Mononuclear cell (primary cell): ENCODE measurements around the genes CDK5R2, CFAP65 and TUBA4A.

DNA sequence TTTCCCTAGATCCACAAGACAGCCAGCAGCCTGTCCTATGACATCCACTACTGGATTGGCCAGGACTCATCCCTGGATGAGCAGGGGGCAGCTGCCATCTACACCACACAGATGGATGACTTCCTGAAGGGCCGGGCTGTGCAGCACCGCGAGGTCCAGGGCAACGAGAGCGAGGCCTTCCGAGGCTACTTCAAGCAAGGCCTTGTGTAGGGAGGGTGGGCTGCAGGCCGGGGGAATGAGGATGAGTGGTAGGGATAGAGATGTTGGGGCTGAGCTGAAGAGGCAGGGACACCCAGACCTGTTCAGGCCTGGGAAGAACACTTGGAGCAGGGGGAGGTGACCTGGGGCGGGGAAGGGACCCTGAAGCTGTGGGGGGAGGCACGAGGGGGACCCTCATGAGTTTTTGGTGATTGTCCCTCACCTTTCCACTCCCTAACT, 6.7 kb downstream of the VIL1 start:
- RRBS, result 80% methylated on average over 4 of the region's 9 CpGs

DNA sequence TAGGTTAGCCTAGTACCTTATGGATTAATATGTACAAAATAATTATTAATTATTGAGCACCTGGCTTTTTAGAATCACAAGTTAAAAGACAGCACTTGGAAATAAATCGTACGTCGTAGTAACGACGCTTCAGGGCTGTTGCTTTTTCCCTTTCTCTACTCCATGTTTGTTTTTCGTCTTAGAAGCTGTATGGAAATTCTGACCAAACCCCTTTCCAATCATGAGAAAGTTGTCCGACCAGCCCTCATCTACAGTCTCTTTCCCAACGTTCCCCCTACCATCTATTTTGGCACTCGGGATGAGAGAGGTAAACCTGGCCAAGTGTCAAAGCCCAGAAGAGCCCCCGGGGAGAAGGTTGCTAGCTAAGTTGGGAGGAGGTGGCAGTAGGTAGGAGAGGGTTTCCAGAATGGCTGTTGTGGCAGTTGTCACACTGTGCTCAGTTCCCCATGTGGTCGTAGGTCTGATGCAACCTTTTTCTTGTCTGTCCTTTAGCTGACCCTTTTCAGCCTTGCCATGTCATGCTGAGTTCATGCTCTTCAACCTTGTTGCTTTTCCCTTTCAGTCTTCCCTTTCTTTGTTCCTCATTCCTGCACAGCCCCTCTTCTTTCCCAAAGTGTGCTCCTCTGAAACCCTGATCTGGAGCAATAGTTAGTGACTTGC, 34.4 kb downstream of the TTLL4 start:
- RRBS, result no CpG with 5 or more reads among the region's 11 CpGs

- RRBS, result no CpG with 5 or more reads among the region's 7 CpGs
These were observed 27.8 kb upstream of the CYP27A1 start for GRCh38 chr2:218754003-218754751.

GRCh38 chr2:218757857-218758373, 24.0 kb upstream of the CYP27A1 start:
- RRBS, result no CpG with 5 or more reads among the region's 5 CpGs

GRCh38 chr2:218806295-218806806, 24.4 kb downstream of the CYP27A1 start:
- RRBS, result no CpG with 5 or more reads among the region's 9 CpGs

- RRBS, result 2% methylated on average over 14 of the region's 70 CpGs
These were observed at the start of gene CDK5R2 for GRCh38 chr2:218959315-218960076. Gene CDK5R2, plus strand, starts transcription at chr2:218959666.

DNA sequence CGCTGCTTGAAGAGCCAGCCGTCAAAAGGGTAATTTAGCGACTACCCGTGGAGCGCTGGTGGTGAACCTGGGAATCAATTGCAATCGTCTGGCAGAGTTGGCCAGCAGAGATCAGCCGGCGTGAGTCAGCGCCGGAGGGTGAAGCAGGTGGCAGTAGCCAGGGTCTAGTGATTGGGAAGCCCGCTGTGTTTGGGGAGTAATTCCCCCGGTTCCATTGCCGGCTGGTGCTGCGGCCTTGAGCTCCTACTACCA, 1.4 kb downstream of the FEV start:
- RRBS, result 10% methylated on average over 3 of the region's 14 CpGs

GRCh38 chr2:218984053-218984843, 736 bp downstream of the FEV start:
- RRBS, result 6% methylated on average over 27 of the region's 53 CpGs

DNA sequence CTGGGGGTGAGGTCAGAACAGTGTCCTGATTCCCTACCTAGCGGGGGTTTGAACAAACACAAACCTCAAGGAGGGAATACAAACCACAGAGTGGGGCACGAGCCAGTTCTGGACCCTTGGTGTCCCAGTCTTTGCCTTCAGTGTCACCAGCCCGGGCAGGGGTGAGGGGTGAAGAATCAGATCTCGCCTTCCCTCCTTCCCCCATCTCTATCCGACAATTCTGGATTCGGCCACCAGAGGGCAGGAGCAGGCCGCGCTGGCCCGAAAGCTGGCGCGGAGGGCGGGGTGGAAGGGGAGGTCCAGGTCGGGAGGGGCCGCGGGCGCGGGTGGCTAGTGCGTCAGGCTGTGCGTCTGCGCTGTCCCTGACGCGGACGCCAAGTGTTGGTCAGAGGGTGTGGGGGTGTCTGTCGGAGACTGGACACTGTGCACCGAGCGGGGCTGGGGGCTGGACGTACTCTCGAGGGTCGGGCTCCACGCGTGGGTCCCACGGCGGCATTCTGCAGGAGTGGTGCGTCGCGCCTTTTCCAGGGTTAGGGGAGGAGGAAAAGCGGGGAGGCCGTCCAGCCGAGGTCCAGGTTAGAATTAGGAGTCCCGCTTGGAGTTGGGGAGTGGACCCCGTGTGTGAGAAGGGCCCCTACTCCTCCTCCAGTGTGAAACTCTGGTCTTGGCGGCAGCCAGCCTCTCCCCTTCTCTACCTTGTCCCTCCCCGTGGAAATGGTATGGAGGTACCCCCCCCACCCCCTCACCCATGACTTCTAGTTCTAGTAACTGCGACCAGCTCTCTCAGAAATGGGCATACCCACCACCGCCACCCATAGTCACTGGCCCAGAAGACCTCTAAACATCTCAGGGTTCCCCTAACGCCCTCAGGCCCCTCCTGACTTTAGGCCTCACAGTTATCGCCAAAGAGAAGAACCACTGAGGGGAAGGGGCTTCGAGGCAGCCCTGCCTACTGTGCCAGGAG, 3.0 kb upstream of the CRYBA2 start:
- RRBS, result no CpG with 5 or more reads among the region's 48 CpGs

DNA sequence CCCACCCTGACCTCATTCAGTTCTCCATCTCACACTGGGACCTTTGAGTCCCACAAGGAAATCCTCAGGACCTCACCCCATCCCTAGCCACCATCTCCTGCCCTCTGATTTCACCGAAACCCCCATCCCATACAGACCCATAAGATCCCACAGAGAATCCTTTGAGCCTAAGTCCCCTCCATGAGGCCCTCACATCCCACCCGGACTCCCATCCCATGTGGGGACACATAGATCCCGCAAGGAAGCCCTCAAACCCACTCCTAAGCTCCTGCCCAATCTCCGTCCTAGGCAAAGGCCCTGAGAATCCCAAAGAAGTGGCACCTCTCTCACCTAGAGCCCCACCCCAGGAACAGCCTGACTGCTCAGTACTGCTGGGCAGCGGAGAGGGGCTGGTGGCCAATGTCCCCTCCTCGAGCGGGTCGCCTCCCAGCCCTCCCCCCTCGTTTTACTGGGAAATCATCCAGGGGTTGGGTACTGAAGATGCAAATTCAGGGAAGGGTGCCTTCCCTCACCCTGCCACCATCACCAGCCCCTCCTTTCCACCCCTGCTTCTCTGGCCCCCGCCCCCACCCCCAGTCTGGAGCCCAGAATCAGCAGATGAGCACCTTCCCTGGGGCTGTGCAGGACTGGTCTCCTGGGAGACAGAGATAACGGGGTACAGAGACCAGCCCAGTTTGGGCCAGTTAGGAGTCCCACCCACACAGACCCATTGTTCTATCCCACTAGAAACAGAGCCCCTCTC, 4.2 kb upstream of the CRYBA2 start:
- RRBS, result no CpG with 5 or more reads among the region's 11 CpGs

GRCh38 chr2:219041343-219041828, at the start of gene CFAP65:
Gene CFAP65, minus strand, starts transcription at chr2:219041516.
- RRBS, result no CpG with 5 or more reads among the region's 24 CpGs

DNA sequence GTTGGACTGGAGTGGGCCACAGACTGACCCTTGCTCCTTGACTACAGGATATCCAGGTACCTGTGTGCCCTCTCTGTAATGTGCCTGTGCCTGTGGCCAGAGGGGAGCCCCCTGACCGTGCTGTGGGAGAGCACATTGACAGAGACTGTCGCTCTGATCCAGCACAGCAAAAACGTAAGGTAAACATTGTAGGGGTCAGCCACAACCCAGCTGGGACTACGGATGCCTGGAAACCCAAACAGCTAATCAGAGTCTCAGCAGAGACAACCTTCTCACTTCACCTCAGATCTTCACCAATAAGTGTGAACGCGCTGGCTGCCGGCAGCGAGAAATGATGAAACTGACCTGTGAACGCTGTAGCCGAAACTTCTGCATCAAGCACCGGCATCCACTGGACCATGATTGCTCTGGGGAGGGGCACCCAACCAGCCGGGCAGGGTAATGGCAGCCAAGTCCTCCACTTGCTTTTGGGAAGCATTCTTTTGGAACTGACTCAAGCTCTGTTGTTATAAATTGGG, 1.1 kb downstream of the ZFAND2B start:
- RRBS, result 56% methylated on average over 6 of the region's 12 CpGs

DNA sequence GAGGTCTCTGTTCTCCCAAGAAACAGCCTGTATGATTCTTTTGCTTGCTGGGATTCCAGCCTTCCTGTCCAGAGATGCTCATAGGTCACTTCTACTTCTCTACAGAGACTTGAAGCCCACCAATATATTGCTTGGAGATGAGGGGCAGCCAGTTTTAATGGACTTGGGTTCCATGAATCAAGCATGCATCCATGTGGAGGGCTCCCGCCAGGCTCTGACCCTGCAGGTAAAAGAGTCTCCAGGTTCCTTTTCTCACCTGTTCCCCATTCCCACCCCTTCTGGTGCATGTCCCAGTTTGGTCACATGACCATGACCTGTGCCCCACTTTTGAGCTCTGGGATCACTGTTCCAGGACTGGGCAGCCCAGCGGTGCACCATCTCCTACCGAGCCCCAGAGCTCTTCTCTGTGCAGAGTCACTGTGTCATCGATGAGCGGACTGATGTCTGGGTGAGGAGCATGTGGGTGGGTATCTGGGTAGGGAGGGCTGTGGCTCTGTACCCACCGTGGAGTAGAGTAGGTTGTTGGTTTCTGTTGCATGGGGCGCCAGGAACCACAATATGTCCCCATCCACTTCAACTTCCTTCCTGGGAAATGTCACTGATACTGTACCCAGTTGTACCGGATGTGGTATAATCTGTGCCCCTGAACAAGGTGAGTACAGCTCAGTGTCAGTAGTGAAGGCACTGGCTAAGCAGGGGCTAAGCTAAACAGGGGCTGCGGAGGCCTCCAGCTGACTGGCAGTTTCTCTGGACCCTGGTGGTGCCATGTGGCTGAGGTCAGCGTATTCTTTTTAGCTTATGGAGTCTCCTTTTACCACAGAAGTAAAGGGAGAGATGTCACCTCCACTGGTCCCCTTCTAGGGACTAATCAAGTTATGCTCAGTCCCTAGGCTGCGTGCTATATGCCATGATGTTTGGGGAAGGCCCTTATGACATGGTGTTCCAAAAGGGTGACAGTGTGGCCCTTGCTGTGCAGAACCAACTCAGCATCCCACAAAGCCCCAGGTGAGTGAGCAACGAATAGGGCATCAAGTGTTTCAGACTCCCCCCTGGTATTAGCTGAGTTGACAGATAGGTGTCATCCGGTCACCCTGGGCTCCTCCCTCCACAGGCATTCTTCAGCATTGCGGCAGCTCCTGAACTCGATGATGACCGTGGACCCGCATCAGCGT, 2.4 kb downstream of the STK16 start:
- RRBS, result no CpG with 5 or more reads among the region's 18 CpGs

- RRBS, result no CpG with 5 or more reads among the region's 37 CpGs
These were observed 2.5 kb upstream of the TUBA4B start for GRCh38 chr2:219250142-219251397.

- RRBS, result 2% methylated on average over 21 of the region's 83 CpGs
These were observed at the start of gene TUBA4A for GRCh38 chr2:219253756-219254867. Gene TUBA4A, minus strand, starts transcription at chr2:219253918.

DNA sequence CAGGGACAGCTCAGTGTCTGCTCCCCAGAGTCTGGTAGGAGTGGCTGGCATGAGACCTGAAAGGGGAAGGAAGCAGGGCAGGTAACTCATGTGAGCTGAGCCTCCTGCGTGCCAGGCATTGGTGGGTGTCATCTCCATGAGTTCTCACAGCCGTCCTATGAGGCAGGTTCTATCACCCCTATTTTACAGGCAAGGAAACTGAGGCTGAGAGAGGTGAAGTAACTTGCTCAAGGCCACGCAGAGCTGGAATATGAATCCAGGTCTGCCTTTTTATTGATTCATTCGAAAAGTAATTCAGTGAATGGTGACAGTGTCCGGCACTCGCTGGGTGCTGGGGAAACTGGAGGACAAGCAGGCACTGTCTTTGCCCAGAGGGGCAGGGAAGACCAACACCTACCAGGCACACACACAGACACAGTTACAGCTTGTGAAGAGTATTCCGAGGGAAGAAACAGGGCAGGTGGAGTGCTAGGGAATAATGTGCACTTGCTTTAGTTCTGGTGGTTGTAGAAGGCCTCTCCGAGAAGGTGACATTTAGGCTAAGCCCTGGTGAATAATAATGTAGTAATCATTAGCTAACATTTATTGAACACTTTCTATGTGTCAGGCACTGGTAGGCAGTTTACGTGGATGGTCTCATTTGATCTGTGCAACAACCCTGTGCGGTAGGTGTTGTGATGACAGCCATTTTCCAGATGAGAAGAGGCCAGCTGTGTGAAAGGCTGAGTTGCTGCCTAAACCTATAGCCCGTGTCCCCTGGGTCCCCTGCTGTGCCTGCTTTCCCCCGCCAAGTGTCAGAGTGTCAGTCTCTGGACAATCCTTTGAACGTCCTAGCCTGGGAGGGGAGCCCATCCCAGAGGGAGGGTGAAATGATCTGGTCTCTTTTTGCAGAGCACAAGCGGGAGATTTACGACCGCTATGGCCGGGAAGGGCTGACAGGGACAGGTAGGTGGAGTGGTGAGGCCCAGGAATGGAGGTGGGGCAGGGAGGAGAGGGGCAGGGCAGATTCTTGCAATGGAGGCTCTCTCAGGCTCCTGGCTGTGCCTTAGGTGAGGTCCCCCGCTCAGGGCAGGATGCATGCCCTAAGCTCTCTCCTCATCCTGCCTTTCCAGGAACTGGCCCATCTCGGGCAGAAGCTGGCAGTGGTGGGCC, 2.0 kb downstream of the DNAJB2 start:
- RRBS, result no CpG with 5 or more reads among the region's 19 CpGs

DNA sequence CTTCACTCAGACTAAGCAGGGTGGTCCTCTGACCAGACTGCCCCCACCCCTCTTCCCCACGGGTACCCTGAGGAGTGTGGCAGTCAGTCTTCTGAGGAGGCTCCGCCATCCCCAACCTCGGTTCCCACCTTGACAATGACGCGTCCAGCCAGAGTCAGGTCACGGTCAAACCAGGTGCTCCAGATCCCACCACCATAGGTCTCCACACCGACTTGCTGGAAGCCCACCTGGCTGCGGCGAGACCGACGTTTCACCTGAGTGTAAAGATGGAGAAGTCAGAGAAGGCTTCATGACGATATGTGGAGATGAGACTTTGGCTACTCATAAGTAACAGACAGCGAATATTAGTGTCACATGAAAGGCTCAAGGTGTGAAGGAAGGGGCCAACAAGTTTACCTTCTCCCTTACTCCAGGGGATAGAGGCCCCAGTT, 1.5 kb downstream of the DNPEP start:
- RRBS, result no CpG with 5 or more reads among the region's 13 CpGs

- RRBS, result 1% methylated on average over 7 of the region's 18 CpGs
These were observed 542 bp downstream of the DNPEP start for GRCh38 chr2:219387203-219387536.

- RRBS, result no CpG with 5 or more reads among the region's 7 CpGs
These were observed 10.0 kb upstream of the DES start for GRCh38 chr2:219408130-219408537.

GRCh38 chr2:219460170-219461714, 26.1 kb downstream of the SPEG start:
- RRBS, result no CpG with 5 or more reads among the region's 39 CpGs